ENCODE measurements around a stretch of chr9.

GRCh38 chr9:93556182-93556708 is 20.1 kb upstream of the PHF2 start:
- RRBS = 100% methylated on average over 1 of the region's 5 CpGs

GRCh38 chr9:93558332-93558866 is 18.0 kb upstream of the PHF2 start:
- RRBS = no CpG with 5 or more reads among the region's 14 CpGs

DNA sequence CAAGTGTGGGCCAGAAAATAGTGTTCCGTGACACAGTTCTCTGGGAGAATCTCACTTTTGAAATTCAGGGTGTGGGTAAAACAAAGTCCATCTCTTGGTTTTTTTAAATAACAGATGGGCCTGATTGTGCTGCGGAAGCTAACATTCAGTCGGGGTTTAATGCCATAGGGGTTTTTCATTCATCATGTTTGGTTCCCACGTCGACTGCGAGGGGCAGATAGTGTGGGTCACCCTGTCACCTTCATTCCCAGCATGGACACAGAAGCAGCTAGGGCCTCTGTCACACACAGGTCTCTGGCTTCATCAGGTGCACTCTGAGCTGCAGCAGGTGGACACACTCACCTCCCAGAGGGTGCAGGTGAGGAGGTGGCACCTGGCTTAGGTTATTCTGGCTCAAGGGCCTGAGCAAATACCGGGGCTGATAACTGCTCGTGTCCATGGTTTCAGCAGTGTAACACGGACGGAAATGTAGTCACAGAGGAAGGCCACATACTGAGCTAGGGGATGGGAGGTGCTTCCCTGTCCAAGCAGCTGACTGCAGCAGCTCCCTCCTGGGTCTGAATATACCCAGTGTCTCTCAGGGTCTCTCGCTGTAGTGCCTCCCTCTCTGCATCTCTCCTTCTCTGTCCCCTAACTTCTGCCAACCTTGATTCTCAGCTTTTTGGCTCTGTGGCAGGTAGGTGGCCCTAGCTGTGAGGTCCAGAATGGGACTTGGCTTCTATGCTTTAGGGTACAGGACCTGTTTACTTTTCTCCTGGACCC is 5.7 kb downstream of the PHF2 start:
- RRBS = no CpG with 5 or more reads among the region's 11 CpGs

- RRBS = no CpG with 5 or more reads among the region's 8 CpGs
Observed at GRCh38 chr9:93594004-93594539, 17.7 kb downstream of the PHF2 start.

GRCh38 chr9:93607519-93608105 is 31.2 kb downstream of the PHF2 start:
- RRBS = no CpG with 5 or more reads among the region's 2 CpGs

DNA sequence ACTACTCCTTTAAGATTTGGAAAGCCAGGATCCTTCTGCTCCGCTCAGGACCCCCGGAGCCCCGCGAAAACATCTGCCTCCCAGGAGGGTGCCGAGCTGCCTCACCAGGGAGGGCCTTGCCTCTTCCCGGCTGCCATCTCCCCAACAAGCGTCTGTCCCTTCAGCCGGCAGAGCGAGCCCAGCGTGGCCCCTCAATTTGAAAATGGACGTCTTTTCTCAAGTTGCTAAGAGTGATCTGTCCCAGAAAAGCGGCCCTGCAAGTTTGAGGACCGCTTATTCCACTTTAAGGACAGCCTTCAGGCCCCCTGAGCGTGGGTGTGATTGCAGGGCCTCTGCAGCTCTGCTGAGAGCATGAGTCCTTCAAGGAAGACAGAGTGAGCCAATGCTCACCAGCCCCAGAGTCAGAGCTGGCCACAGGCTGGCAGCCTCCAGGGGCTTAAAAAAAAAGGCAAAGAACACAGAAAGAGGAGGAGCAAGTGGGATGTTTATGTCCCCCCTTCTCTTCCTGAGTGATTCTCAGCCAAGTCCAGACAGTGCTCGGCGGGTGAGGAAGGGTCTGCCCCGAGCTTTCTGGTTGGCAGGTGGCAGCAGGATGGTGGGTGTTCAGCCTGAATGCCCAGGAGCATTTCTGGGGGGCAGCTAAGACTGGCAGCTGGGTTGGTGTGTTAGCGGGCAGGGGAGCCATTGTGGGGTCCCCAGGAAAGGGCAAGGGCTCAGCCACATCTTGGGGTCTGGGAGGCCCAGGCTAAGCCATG is 101.5 kb downstream of the PHF2 start:
- RRBS = 96% methylated on average over 4 of the region's 18 CpGs

- RRBS = no CpG with 5 or more reads among the region's 16 CpGs
Observed at GRCh38 chr9:93949791-93950510, 5.2 kb downstream of the BARX1 start.

DNA sequence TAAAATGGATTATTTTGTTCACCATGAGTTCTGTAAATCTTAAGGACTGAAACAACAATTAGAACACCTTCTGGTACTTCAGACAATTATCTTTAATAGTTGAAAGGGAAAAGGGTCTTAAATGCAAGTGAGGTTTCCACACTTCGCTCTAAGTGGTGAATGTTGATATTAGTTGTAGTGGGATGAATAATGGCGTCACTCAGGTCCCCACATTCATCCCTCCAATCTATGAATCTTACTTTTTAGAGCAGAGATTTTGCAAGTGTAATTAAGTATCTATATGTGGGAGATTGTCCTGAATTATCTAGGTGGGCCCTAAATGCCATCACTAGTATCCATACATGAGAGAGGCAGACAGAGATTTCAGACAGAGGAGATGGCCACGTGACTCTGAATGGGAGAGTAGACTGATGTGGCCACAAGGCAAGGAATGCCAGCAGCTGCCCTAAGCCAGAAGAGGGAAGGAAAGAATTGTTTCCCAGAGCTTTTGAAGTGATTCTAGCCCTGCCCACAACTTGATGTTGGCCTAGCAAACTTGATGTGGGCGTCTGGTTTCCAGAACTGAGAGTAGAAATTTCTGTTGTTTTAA is 90.3 kb downstream of the MFSD14B start:
- RRBS = no CpG with 5 or more reads among the region's 4 CpGs

- RRBS = no CpG with 5 or more reads among the region's 7 CpGs
Observed at GRCh38 chr9:94882789-94883323, 156.4 kb downstream of the AOPEP start.

DNA sequence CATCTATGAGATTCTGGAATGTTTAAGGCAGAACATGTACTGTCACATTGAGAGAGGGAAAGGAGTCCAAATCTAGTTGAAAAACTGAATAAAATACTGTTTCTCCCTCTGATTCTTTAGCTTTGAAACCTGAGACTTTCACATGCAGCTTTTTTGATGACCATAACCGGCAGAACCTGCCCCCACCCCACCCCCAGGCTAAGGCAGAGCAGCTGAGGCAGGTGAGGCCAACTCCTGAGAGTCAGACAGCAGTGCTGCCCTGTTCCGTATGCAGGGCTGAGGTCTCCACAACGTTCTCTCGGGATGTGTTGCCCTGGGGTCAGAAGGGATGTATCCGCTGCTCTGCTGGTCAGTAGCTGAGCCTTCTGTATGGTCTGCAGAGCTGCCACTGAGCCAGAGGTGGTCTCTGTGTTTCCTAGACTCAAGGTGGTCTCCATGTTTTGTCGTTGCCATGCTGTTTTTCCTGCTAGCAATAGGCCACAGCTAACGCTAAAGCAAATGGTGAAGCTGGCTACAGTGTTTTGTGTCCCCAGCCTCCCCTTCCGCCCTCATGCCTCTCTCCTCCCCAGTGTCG is 190.5 kb downstream of the AOPEP start:
- RRBS = no CpG with 5 or more reads among the region's 9 CpGs

DNA sequence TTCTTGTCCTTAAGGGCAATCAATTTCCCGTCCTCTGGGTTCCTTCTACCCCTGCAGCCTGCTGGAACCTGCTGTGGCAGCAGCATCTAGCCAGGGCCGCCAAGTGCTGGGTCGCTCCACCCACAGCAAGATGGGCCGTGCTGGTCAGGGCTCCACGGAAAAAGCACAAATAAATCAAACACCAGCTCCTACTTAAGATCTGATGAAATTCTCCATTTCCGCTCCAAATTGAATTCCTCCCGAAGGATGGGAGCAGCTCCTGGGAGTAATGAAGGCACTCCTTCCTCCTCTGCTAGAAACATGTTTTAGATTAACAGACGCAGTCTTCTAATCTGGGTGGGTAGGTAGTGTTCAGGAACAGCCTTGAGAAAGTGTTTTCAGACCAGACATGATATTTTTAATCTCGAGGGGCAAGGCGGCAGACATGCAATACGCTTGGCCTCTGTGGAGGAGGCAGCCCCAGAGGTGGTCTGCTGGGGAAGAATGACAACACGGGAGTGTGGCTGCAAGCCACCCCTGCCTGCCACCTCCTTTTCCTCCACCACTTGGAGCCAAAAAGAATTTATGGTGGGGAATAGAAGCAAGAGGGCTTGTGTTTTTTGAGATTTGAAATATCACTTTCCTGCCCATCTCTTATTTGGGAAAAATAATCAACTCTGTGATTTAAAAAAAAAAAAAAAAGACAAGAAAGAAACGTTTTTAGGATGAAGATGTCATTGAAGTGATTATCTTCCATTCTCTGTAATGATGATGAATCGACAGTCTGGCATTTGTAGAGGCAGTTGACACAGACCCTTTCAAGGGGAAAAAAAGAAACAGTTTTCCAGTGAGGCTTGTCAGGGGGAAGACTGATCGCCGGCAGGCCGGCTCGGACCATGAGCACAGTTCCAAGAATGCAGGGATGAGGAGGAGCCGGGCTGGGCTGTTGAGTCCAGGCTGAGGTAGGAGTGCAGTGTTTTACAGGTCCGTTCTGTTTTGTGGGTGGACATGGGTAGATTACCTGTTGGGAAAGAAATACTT is 194.2 kb downstream of the AOPEP start:
- RRBS = 89% methylated on average over 1 of the region's 20 CpGs

- RRBS = no CpG with 5 or more reads among the region's 5 CpGs
Observed at GRCh38 chr9:94950847-94951440, 224.4 kb downstream of the AOPEP start.

DNA sequence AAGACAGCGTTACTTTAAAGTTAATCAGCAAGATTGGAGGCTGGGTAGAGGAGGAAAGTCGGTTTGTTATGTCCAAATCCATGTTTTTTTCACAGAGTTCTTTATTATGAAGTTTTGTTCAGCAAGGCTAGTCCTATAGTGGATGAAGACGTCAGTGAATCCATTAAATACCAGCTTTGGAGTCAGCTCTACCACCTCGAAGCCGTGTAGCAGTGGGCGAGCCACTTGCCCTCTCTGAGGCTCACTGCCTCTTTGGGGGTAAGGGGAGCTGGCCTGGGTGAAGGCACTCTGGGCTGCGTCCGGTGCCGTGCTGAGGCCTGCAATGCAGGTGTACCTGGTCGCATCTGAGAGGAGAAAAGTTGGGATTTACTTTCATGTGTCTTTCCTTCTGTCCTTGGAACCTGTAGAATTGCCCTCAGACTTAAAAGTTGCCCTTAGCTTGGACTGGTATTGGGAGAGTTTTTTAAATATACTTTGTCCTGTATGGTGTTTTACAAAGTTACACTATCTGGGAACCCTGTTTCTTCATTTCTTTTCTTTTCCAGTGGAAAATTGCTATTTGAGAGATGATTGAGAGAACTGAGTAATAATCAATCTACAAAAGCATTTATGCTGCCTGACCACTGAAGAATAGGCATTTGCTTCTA is 266.1 kb downstream of the AOPEP start:
- RRBS = no CpG with 5 or more reads among the region's 10 CpGs

DNA sequence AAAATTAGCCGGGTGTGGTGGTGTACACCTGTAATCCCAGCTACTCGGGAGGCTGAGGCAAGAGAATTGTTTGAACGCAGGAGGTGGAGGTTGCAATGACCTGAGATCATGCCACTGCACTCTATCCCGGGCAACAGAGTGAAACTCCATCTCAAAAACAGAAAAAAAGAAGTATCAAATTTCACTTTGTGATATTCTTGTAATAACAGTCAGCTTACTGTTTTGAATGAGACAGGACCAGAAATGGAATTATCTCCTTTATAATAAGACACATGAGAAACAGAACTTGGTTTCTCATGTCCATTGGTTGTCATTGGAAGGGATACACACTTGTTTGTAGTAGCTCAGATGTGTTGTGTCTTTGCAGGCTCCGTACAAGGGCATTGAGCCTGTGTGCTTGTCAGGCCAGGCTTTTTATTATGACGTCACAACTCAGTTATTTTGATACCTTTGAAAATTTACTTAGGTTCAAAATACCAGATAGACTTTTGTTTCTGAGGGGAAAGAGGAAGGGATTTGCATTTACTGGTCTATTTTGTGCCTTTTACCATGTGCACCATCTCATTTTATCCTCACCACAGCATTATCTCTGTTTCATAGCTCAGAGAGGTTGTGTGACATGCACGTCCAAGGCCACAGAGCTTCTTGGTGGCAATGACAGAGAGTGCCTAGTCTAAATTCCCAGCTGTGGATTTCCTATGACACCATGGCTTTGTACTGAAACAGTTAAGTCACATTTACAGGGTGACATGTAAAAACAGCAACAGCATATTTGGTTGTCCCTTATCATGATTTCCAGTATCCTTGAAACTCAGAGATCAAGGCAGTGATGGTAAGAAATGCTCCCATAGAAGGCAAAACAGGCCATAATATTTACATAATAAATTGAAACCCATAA is 268.5 kb downstream of the AOPEP start:
- RRBS = no CpG with 5 or more reads among the region's 7 CpGs

GRCh38 chr9:95030288-95030866 is 287.1 kb downstream of the FANCC start:
- RRBS = no CpG with 5 or more reads among the region's 6 CpGs

- RRBS = no CpG with 5 or more reads among the region's 2 CpGs
Observed at GRCh38 chr9:95042302-95042836, 275.1 kb downstream of the FANCC start.

- RRBS = no CpG with 5 or more reads among the region's 5 CpGs
Observed at GRCh38 chr9:95044421-95044807, 273.1 kb downstream of the FANCC start.

DNA sequence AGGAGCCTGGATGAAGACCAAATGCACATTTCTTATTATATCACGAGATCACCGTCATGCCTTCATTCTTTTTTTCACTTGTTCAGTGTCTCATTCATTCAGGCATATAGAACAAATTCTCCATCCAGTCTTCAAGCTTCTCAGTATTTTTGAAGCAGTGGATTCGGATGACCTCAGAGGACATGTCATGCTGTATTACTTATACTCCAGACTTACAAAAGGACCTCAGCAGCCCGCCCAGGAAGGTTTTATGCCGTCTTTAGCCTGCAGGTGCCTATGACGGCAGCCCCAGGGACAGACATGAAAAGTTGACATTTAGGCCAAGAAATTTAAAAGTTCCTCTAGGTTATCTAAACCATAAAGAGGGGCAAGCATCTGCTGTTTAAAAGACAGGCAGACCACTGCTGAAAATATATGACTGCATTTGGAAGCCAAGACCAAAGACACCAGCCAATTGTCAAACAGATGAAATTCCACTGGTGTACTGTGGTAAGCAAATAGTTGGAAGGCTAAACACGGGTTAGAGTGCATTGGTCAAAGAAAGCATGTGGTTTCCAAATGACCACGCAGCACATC is 173.9 kb downstream of the FANCC start:
- RRBS = no CpG with 5 or more reads among the region's 8 CpGs

GRCh38 chr9:95144129-95144864 is 173.2 kb downstream of the FANCC start:
- RRBS = no CpG with 5 or more reads among the region's 22 CpGs

GRCh38 chr9:95188539-95189049 is 128.9 kb downstream of the FANCC start:
- RRBS = no CpG with 5 or more reads among the region's 4 CpGs